Jejunum (tissue), 1 donor: ENCODE data around the gene SRP9.

- PRO-cap: no peak
These were observed 31.8 kb downstream of the TP53BP2 start for GRCh38 chr1:223813737-223814551.

- PRO-cap: no peak
These were observed 7.2 kb downstream of the TP53BP2 start for GRCh38 chr1:223838332-223839106.

- PRO-cap: no peak
These were observed 115.4 kb upstream of the FBXO28 start for GRCh38 chr1:223998329-223999086.

DNA sequence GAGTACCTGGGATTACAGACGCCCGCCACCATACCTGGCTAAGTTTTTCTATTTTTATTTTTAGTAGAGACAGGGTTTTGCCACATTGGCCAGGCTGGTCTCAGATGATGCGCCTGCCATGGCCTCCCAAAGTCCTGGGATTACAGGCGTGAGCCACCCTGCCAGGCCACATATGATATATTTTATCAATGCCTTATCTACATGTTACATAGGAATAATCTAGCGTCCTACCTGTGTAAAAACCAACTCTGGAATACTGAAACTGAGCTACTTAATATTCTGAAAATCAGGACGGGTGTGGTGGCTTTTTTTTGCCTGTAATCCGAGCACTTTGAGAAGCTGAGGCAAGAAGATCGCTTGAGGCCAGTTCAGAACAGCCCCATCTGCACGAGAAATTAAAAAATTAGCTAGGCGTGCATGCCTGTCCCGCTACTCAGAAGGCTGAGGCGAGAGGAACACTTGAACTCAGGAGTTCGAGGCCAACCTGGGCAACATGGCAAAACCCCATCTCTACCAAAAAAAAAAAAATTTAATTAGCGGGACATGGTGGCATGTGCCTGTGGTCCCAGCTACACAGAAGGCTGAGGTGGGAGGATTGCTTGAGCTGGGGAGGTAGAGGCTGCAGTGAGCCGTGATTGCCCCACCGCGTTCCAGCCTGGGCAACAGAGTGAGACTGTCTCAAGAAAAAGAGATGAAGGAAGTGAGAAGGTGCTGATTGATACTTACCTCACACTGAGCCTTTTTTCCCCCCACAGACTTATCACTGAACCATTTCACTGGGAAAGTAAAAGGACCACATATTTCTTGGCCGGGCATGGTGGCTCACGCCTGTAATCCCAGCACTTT lies 2.8 kb downstream of the DEGS1 start:
- PRO-cap: no peak

DNA sequence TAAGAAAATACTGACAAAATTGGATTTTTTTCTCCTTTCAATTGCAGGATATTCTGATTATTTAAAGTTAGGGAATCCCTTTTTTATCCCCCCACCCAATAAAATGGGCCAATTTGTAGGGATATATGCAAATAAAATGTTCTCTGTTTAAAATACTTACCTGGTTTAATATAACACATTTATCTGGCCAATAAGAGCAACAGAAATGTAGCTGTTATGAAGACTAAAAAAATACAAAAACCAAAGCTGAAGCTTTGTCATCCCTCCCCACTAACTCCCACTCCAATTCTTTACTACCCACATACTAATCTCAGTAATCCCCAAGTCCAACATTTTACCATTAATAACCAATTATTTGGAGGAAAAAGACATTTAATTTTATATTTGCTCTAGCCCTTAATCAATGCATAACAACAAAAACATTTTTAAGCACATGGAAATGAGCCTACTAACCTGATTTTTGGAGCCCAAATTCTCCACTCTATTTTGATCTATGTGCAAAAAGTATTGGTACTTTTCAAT lies 30.0 kb downstream of the CNIH4 start:
- PRO-cap: no peak

GRCh38 chr1:224407996-224409043 lies 26.3 kb downstream of the WDR26 start:
- PRO-cap: no peak

GRCh38 chr1:224432478-224433498 lies 1.8 kb downstream of the WDR26 start:
- PRO-cap: no peak

- PRO-cap: no peak
These were observed 20.0 kb upstream of the WDR26 start for GRCh38 chr1:224454256-224455313.

DNA sequence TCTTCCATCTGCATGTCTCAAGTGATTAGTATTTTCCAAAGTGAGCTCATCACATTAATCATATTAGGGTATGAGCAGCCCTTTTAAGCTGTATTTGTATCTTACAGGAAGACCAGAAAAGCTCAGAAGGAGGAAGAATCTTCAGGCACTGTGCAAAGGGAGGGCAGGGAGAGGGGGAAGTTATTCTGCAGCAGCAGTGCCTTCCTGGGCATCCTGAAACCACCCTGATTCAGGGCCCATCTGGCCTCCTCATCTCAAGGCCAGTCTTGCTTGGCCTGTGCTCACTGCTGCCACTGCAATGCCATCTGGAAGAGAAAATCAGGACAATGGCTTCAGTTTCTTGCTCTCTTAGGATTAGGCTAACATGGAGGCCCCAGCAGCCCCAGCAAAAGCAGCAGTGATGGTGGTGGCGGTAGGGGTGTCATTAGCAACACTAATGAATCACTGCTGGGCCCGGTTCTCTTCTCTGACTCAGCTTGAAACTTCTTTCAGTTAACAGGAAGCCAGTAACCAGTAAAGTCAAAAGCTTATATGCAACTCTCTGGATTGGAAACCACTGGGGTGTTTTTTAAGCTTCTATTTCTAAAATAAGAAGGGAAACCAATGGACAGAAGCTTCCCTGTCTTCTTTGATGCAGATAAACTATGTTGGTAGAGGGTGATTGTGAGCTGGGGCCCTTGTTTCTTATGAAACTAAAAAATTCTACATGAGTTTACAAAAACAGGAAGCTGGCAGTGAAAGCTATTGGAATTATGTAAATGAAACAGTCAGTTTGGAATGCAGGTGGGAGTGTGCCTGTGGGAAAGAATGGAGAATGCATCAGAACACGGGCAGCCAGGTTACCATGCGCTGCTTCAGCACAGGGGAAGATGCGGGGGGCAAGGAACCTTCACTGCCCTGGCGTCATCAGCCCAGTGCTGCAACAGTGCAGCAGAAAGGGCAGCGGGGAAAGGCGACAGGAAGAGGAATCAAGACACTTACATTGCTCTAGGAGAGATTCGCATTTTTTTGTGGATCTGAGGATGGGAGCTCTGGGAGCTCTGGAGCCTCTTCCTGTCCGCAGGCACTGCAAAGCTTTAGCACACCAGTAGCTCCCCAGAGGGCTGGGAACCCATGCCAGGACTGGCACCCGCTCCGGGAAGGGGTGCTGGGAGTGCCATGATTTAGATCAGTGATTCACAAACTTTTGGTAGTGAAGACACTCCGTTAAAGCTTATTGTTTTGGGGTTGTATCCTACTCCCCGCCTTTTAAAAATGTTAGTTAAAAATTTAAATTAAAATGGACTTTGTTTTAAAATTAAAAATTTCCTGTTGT lies 63.8 kb upstream of the WDR26 start:
- PRO-cap: no peak

DNA sequence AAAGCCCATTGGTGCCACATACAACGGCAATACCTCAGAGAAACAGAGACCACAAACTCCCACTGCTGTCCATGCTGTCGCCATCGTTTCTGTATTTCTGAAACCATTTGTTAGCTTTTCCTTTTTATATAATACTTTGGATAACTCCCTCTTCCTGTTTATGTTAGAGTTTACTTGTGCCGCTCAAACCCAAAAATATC lies 145.6 kb upstream of the DNAH14 start:
- PRO-cap: no peak

GRCh38 chr1:224882428-224882670 lies 47.1 kb upstream of the DNAH14 start:
- PRO-cap: unidirectional peak, minus-strand start at chr1:224882611

DNA sequence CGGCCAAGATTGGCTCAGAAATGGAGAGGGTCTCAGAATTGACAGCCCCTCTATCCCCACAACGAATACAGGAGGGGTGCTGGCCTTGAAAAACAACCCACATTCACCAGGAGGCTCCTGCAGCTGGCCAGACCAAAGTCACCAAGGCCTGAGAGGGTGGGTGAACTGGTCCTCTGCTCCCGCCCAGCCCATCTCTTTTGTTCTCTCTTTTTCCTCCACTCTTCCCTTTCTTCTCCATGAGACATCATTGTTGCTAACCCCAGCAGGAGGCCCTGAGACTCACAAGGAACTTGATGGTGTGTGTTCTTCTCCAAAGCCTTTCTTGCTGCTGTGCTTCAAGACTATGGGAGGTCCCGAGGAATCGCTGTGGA lies 35.9 kb downstream of the LBR start:
- PRO-cap: no peak

DNA sequence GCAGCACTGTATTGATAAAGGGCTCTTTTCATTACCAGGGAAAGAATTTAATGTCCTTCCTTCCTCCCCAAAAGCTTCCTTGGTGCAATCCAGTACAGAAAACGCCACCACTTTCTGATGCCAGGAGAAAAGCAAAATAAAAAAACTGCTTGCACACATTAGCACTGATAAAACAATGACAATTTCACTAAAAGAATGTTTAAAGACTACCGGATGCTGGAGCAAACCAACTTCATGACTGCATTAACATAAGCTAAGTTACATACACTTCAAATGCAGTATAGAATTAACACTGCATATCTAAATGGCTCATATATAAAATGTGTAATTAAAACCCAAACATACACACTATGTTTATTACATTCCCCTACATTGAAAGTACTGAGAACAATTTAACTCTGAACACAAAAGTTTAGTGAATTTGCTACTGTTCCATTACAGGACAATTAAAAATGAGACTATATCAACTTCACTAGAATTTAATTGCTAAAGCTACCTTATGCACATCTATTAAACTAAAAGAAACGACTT lies 26.2 kb downstream of the LBR start:
- PRO-cap: no peak

DNA sequence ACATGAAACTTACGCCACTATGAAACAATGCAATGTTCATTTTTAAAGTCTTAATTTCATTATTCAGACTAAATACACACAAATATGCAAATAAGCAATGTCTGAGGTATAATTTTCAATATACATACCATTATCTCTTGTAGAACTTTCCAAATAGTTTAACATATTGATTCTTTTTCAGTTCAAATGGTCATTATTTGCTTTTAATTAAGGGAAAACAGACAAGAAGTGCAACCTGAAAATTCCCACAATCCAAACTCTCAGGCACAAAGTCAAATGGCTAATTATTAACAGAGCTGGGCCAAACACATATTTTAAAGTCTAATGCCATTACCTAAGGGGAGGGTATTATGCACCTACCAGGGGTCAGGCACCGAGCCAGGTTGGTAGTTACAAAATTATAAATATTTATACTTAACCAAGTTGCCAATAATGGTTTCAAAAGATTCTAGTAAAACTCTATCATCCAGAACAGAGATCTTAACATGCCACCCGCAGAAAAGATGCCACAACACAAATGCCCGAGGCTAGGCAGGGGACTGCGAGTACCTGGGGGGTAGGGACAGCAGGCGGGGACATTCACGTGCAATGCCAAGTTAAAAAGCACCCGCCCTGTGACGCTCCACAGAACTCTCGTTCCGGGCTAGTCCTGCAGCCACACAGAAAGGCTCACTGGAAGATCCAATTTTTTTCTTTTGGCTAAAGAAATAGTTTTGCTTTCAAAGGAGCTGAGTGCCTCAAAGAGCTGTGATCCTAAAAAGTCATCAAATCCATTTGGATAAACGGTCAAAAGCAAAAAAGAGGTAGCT lies 14.9 kb downstream of the LBR start:
- PRO-cap: no peak

DNA sequence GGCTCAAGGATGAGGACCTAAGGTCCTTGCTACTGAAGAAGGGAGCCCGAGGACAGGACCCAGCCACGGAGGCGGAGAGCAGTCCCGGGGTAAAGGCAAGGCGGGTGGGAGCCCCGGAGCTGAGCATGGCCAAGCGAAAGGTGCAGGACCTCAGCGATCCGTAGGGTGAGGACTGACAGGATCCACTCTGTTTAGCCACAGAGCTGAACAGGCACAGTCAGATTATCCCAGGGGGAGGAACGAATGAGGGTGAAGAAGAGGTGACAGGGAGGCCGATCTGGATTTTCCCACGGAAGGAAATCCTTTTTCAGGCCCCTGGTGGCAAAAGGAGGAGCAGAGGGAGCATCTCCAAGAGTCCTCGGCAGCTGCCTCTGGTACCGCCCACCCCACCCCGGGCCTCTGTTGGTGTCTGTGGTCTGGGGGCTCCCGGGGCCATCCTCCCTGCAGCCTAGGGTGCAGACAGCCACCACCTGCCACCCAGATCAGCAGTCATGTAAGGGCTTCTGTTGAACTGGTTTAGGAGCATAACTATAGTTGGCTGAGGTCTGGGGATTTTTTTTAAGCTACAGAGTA lies 32.3 kb upstream of the LBR start:
- PRO-cap: no peak

DNA sequence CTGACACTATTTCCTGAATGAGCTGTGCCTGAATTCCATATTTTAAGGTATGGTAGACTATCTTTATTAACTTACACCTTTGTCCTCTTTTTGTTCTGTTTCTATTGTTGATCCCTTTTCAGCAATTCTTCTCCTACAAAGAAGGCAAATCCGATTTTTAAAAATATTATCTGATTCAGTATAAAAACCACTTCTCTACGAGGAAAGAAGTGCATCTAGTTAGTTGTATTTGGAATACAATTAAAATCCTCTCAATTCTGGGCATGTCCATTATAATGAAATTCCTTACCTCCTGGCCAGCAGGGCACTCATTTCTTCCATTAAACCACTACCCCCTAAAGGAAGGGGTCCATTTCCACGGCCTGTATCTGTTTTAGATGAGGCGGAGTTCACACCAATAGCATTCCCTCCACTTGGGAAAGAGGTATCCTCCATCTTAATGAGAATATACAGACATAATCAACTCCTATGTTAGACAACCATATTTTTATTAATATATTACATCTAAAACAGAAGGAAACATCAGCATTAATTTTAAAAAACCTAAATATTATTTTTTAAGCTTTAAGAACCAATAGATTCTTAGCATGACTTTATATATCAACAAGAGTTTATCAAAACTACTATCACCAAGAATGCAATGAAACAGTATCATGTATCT lies 84.9 kb upstream of the LBR start:
- PRO-cap: no peak

- PRO-cap: no peak
These were observed 102.8 kb downstream of the ENAH start for GRCh38 chr1:225549838-225550815.

DNA sequence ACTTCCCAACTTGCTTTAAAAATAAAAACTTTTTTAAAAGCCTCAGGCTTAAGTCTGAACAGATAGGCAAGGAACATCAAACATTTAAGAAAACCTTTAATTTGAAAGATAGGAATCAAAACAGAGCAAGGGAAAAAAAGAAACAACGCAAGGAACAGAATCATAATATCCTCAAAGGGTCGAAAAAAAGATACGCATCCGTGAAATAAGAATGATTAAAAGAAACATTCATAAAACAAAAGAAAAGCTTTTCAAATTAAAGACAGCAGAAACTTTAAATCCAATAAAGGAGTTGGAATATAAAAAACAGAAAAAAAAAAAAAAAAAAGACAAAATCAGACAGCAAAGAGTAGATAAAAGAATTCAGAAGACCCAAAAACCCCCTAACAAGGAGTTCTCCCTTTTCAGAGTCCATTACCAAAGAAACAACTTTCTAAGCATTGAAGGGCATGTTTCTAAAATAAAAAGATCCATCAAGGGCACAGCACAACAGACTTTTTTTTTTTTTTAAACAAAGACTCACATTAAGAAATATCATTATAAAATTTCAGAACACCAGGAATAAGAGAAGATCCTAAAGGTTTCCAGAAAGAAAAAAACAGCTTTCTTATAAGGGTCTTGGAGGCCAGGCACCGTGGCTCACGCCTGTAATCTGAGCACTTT lies 44.9 kb downstream of the ENAH start:
- PRO-cap: no peak

GRCh38 chr1:225746524-225747237 lies 30.9 kb upstream of the SRP9 start:
- PRO-cap: unidirectional peak, plus-strand start at chr1:225746750; bidirectional peak, plus-strand start at chr1:225747082, minus-strand start at chr1:225746957

DNA sequence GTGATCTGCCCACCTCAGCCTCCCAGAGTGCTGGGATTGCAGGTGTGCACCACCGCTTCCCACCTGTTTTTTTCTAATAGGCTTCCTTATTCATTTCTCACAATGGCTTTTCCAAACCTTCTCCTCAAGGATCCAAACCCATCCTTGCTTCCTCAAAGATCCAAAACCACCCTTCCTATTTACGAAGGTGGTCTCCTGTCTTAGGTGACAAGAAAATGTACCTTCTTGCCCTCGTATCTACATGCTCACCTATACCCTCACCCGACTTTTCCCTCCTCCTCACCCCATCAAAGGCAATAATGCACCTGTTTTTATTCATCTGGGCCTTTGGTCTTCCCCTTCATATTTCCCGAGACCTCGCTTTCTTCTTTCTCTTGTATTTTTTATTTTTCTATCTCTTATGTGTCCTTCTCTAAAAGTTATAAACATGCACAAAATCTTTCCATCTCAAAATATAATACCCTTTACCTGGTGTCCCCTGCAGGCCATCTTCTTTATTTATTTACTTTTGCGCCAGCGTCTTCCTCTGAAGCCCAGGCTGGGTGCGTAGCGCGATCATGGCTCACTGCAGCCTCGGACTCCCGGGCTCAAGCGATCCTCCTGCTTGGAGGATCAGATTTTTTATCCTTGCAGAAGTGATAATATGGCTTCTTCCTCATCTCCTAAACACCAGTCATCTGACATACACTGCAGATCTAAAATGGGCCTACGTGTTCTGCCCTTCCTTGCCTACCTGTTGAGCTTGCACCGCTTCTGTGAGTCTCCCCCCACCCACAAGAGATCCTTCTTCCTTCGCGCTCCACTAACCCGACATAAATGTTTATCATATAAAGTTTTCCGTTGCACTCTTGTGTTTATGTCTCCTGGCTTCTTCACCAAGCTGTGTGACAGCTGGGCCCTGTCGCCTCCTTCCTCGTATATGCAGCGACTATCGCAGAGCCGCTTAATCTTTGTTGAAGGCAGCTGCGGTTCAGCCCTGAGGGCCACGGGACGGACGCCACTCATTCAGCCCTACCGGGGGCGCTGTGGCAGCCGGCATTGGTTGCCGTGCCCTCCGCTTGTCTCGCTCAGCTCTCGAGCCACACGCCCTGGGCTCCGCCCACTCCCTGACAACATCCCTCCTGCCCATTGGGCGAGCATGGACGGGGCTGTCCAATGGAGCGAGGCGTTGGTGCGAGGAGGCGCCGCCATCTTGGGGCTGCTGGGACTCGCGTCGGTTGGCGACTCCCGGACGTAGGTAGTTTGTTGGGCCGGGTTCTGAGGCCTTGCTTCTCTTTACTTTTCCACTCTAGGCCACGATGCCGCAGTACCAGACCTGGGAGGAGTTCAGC lies at the start of gene SRP9:
SRP9 (plus strand) TSS at position 1,184 of the 1,331 bp plus-strand sequence.
- PRO-cap: bidirectional peak, plus-strand start at position 1,195 of the sequence, minus-strand start at position 1,040 of the sequence